Left cardiac atrium (tissue), 1 donor: ENCODE measurements around a stretch of chr17.

- PRO-cap: no peak
These were observed 38.8 kb downstream of the B3GNTL1 start for GRCh38 chr17:83012778-83013099.

DNA sequence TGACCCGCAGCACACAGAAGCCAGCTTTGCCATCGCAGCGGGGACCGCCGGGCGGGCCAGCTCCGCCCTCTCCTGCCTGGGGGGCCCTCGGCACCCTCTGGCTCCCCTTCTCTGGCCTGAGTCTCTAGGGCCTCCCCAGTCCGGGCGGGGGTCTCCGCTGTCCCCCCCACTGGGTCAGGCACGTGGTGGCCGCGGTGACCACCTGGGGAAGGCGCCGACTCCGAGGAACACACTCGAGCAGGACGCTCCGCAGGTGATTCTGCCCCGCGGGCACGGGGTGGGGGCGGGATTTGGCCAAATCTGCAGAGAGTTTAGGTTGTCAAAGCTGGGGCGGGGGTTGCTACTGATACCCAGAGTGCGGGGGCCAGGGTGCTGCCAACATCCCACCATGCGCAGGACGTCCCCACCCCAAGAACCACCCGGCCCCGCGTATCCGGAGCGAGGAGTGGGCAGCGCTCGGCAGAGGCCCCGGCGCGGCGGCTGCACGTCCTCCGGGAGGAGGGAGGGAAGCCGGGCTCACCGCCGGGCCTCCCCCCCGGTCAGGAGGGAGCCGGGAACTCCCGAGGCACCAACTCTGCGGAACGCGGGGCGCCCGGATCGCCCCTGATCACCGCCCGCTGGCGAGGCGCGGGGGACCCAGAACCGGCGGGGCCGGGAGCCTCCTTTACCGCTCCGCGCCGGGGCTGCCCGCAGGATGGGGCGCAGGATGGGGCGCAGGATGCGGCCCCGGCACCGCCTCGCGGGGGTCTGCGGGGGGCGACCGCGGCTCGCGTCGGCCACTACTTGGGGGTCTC lies 701 bp upstream of the METRNL start:
- PRO-cap: no peak

DNA sequence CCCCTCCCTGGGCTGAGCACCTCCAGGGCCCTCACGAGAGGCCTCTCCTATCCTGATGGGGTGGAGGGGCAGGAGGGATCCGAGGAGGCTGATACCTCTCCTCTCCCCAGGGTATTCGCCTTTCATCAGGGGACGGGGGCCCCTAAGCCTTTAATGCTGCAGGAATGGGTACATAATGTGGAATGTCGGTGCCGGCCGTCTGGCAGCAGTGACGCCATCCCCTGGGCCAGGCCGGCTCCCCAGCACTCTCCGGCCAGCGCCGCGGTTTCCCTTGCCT lies 8.0 kb downstream of the METRNL start:
- PRO-cap: no peak

DNA sequence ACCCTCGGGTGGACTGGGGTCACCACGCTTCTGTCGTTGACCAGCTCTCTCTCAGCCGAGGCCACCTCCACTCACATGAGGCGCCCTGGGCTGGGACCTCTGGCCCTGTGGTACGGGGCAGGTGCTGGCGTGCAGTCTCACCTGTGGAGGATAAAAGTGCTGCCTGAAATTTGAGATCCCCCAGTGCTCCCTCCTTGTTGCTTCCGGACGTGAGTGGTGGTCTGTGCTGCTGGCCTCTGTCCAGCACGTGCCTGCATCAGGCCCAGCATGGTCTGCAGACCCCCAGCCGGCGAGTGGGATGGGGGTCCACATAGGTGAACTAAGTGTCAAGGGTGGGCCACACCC lies 11.2 kb downstream of the METRNL start:
- PRO-cap: no peak

GRCh38 chr17:83100156-83100944 lies 20.9 kb downstream of the METRNL start:
- PRO-cap: no peak